Aortic smooth muscle cell (primary cell): Measurements from ENCODE around the genes CMTM2 and PDP2.

DNA sequence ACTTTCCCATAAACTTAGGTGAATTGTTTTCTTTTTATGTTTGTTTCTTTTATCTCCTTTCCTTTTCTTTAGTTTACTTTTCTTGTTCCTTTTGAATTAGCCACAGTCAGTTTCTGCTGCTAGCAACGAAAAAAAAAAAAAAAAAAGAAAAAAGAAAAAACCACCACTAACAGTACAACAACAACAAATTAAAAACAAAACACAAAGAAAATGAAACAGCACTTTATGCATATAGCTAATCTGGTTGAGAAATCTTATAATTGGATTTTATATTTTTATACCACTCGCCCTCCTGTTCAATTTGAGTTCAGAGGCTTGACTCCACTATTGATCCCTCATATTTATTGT, 1147.9 kb downstream of the CDH11 start:
- RRBS: no CpG with 5 or more reads among the region's 2 CpGs

GRCh38 chr16:64864218-64864665, 257.6 kb downstream of the CDH11 start:
- RRBS: no CpG with 5 or more reads among the region's 3 CpGs

GRCh38 chr16:64910231-64910765, 211.6 kb downstream of the CDH11 start:
- RRBS: no CpG with 5 or more reads among the region's 7 CpGs

DNA sequence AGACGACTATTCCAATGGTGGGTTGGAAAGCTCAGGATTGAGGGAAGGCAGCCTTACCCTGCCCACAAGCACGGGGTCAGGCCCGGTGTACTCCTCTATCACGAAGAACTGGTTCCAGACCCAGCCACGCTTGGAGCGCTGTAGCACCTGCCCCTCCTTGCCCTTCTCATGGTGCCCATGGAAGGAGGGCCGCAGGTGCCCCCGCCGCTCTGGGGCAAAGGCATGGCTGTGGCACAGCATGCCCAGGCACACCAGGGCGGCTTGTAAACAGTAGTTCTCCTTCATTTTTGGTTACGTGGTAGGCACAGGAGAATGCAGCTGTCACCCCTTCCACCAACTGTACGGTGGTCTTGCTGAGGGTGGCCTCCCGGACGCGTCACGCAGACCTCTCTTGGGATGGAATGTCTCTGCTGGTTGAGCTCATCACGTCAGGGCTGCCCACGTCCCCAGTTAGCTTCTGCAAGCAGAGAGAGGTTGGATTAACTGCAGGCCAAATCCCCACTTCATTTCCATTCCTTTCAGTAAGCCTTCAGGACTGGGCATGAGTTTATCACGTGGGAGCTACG, 117.2 kb downstream of the CDH11 start:
- RRBS: no CpG with 5 or more reads among the region's 20 CpGs

- RRBS: no CpG with 5 or more reads among the region's 2 CpGs
Observed at GRCh38 chr16:65118252-65118470, 3.7 kb downstream of the CDH11 start.

GRCh38 chr16:65120566-65121595, 982 bp downstream of the CDH11 start:
- RRBS: 1% methylated on average over 12 of the region's 76 CpGs

DNA sequence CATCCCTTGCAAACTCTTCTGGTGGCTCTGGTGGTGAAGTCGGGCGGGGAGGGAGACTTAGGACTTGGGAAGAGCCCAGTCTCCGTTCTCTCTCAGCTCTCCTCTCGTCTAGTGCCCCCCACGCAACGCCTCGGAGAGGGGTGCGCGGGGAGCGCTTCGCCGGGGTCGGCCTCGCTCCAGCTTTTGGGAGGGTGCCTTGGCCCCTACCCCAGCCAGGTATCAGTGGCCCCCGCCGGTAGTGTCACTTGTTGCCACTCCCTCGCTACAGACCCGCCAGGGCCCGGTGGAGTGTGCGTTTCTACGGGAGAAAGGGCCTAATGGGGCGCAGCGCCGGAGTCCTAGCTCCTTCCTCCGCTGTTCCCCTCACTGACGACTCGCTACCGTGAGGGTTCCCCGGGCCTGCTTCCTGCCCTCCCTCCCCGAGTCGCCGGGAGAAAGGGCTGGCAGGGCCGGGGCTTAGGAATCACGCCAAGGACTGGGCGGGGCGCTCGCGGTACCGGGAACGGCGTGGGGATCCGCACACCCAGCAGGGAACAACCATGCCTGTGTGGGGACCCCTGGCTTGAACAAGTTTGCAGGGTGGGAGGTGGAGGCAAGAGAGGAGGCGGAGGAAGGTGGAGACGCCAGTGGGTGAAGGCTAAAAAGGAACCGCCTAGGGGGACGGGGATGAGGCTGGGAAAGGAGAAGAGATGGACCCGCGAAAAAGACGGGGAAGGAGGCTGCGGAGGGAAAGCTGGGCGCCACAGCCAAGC, 975 bp upstream of the CDH11 start:
- RRBS: 2% methylated on average over 25 of the region's 51 CpGs

- RRBS: no CpG with 5 or more reads among the region's 7 CpGs
Observed at GRCh38 chr16:65766519-65766945, 600.0 kb upstream of the CDH5 start.

GRCh38 chr16:66368886-66369557, 2.5 kb downstream of the CDH5 start:
- RRBS: no CpG with 5 or more reads among the region's 4 CpGs

DNA sequence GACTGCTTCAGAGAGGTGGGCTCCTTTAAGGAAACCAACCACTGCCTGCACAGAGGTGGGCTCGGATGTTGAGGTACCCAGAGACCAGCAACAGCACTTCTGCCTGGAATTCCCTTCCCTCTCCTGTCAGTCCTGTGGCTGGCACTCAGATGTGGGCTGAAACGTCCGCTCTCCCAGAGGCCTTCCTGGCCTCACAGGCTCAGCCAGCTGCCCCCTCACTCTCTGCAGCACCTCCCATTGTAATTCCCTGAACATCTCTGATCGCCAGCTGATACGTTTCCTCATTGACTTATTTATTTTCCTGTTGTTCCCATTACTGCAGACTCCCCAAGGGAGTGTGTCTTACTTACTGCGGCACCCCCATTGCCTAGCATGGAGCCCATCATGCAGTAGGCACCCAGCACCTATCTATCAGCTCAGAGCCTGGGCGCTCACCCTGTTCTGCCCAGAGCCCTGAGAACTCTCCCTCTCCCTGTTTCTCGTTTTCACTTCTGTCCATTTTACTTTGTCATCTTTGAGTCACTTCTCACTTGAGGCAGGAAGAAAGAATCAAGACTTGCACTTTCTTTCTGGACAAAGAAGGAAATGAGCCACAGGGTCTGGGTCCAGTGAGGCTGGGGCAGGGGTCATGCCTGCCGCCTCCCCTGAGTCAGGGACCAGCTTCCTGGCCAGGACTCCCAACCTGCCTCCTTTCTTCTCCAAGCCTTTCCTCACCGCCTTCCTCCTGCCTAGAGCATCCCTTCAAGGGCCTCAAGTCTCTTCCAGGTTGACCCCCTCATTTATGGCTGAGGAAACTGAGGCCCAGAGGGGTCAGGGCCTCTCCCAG, 10.2 kb downstream of the CDH5 start:
- RRBS: no CpG with 5 or more reads among the region's 10 CpGs

GRCh38 chr16:66406724-66407316, 20.3 kb upstream of the BEAN1 start:
- RRBS: 0% methylated on average over 1 of the region's 23 CpGs

DNA sequence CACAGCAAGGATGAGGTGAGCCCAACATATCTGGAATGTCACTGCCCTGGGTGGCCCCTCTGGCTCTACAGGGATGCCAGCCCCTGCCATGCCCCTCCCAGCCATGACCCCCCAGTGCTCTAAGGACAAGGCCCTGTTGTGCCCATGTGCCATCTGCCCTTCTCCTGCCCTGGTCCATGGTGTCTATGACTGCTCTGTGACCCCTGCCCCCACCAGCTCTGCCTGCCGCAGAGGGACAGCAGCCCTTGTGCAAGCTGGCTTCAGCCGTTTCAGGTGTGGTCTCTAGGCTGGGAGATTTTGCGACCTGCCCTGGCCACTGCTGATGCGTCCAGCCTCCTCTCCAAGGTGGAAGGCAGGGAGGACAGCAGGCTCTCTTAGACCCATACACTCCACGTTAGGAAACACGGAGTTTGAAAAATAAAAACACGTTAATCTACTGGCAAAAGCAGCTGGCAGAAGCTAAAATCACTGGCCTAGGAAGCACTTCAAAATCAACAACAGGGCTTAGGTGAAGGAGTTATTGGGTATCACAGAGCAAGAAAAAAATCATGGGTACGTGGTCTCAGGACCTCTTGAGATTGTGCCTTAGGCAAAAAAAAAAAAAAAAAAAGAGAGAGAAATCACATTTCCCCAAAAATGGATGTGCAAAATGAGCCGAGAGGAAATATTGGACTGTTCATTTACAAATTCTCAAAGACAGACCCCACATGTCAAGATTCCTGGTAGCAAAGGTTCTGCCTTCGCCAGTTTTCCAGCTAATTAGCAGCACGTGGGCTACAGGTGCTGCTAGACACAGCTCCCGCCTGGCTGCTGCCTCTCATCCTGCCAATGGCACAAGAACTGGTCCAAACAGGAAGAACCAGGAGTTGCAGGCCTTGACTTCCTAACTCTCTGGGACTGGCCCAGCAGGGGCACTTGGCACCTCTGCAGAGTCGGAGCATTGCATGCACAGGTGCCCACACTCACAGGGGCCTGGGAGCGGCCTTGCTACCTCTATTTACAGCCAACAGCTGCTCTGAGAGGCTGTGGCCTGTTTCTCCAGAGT, 40.0 kb downstream of the TK2 start:
- RRBS: no CpG with 5 or more reads among the region's 14 CpGs

- RRBS: no CpG with 5 or more reads among the region's 8 CpGs
Observed at GRCh38 chr16:66513579-66514085, 36.3 kb downstream of the TK2 start.

- RRBS: no CpG with 5 or more reads among the region's 6 CpGs
Observed at GRCh38 chr16:66517768-66518090, 32.2 kb downstream of the TK2 start.

GRCh38 chr16:66525816-66526347, 24.0 kb downstream of the TK2 start:
- RRBS: no CpG with 5 or more reads among the region's 6 CpGs

DNA sequence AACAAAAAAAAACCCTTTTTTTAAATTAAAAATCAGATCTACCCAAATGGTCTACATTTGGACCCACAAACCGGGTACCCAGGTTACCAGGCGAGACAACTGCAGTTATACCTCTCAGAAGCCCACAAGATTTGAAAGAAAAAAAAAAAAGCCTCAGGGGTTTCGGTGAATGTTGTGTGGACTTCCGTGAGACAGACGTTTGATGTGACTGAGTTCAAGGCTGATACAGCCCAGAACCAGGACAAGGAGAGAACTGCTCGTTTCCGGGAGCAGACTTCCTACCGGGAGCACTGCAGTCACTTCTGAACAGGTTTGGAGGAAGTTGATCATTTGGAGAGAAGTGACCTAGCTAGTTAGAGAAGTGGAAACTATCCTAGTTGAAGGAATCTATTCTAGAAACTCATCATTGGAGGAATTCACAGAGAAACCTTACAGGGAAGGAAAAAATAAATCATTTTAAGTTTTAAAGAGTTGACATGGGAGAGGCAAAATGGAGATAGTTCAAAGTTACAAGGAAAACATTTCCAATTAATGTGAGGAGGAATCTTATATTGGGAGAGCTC, 875 bp downstream of the CKLF start:
- RRBS: no CpG with 5 or more reads among the region's 8 CpGs

GRCh38 chr16:66579335-66579535, at the start of gene CMTM2:
Gene CMTM2 (plus strand): TSS chr16:66579463.
- RRBS: 47% methylated on average over 4 of the region's 23 CpGs

DNA sequence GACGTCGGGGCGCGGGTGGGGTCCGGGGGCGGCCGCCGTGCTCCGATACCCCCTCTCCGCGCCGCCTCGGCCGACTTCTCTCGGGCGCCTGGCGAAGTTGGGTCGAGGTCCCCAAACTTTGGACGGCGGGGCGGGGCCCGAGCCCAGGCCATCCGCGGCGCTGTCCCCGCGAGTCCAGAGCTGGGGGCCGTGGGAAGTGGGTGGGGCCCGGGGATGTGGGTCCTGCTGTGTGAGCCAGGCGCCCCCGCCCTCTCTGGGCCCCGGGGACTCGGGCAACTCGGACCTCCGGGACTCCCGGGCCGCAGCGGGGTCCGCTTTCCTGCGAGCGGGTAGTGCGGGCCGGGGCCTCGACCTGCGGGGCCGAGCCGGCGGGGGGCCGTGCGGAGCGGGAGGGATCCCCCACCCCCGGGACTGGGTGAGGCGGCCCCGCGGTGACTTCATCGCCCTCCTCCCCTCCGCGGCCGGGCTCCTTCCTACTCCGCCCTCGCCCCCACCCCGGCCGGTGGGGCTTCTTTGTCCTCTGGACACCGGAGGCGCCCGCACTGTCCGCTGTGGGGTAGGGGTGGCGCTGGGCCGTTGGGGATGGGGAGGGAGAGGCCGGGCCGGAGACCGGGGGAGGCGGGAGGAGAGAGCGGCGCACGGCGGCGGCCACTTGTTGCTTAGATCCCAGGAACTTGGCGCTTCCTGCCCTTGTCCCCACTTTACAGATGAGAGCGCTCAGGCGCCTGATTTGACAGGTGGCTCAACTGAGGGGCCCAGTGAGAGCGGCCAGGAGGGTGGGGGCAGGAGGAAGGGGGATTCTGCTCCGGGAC, 714 bp downstream of the CMTM3 start:
- RRBS: 3% methylated on average over 32 of the region's 83 CpGs

DNA sequence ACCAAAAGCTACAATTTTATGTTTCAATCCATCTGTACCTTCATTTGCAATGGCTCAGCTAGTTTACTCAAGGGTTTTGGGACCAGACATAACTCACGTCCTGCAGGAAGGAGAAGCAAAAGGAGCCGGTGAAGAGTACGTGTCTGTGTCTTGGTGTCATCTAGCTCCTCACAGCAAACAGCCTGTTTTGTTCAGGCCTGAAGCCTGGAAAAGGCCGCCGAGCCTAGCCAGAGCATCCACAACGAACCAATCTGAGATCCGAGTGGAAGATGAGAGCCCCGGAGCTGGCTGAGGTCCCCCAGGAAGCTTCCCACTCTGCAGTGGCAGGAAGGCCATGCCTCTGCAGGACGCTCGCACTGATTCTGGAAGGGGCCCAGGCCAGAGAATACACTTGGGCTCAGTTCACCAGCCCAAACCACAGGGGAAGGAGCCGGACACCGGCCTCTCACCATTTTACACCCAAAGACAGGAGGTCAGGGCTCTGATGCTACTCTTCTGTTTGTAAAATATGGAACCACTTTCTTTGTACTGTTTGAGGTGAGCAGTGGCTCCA, 10.9 kb downstream of the CMTM3 start:
- RRBS: no CpG with 5 or more reads among the region's 12 CpGs

DNA sequence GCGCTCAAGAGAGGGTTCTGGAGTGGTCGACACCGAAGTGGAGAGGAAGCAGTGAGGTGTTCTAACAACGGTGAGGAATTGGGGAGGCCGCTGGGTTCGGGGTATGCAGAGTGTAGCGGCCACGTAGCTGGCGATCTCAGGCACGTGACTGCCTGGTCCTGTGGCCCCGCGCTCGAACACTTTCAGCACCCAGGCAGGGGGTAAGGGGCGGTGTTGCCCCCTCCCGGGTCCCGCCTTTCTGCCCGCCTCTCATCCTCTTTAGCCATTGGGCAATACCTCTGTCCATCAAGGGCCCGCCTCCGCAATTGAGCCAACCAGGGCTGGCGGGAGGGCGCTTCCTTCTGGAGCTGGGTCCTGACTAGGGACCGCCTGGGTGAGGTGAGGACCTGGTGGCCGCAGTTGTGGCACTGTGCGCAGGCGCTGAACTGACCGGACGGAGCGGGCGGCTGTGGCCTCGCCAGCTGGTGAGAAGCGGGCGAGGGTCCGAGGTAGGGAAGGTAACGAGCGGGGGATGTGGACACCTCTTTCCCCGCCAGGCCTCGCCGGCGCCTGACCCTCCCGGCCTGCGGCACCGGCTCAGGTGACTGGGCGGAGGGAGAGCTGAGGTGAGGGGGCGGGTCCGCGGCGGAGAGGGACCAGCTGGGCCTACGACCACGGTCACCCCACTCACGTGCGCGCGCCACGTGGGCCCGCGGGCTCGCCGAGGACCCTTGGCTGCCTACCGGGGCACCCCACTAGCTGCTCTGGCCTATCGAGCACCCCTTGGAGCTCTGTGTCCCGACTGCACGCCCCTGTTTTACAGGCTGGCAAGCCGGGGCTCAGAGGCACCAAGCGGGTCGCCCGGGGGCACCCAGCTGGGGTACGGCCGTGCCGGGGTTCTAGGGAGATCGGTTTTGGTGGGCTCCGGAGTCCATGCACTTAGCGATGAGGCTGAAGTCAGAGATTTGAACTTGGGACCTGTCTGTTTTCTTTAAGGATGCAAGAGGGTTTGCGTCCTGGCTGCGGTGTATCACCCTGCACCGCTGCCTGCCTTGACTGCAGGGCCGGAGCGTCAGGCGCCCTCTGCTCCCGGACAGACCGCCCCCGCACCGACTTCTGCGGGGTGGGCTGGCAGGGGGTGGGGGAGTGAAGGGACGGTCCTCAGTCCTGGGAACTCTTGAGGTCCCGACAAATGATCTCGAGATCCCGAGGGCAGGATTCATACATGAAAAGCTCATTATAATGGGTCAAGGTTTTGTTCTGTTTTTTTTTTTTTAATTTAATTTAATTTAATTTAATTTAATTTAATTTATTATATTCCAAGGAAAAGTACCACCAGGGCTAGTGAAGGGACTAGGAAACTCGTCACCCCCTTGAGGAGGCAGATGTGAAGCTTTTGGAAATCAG, at the start of gene PDP2:
TSS of gene PDP2 (plus strand) at position 339 of the 1,386 bp plus-strand sequence.
- RRBS: 3% methylated on average over 13 of the region's 88 CpGs